Measurements from ENCODE around the genes PCDH10 and PABPC4L.

GRCh38 chr4:124686333-124686590 lies 26.3 kb downstream of the ANKRD50 start:
- PRO-cap = no peak
- RAMPAGE, long total RNA, 4 experiments = no peak in any of the 4 experiments

GRCh38 chr4:125676161-125676604 lies 361.4 kb downstream of the FAT4 start:
- PRO-cap = no peak
- RAMPAGE, long total RNA, 4 experiments = no peak in any of the 4 experiments

DNA sequence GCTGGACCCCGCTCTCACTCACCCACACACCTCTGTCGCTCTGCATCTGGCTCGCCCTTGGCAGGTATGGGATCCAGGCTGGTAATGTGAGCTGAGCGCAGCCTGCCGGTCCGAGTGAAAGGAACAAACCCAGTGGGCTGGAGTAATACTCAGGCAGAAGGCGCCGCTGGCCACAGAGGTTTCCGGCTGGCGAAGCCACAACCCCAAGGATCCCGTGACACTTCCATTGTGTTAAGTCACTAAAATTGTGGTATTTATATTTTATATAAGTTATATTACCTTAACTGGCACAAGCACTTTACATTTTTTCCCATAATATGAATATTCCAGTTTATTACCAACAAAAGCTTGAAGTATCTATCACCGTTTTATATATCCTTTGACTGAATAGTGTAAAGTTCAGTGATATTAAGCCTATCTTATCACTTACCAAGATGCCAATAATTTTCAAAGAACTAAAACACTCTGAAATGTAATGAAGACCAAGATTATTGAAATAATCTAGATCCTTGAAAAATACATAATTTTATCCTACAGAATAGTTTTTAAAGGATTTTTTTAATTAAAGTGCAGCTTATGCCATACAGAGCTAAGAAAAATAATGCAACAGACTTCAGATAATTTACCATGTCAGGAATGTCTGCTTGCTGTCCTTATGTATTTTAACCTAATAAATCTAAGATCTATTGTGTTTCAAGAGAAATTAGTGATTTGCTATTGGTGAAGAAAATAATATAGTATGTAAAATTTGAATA lies 675.9 kb upstream of the INTU start:
- PRO-cap = no peak
- RAMPAGE, long total RNA, 4 experiments = no peak in any of the 4 experiments

DNA sequence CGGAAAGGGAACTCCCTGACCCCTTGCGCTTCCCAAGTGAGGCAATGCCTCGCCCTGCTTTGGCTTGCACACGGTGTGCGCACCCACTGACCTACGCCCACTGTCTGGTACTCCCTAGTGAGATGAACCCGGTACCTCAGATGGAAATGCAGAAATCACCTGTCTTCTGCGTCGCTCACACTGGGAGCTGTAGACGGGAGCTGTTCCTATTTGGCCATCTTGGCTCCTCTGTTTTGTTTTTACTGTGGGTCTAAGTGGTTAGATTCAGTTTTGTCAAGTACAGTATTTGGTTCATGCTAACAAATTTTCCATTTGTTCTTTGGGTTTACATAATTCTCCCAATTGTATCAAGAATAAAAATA lies 23.2 kb downstream of the INTU start:
- PRO-cap = no peak
- RAMPAGE, long total RNA, 4 experiments = no peak in any of the 4 experiments

DNA sequence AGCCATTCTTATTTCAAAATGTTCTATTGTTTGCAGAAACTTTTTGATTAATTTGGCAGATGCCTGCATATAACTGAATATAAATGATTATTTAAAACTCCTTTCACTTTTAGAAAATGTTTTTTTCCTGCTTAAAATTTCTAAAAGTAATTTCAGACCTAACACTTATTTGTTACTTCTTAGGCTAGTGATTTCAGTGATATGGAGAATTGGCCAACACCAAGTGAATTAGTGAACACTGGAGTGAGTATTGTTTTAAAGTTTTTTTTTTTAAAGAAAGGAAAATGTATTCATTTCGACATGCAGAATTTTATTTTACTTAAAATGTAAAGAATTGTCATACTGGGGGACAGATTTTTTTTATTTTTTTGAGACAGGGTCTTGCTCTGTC lies 13.6 kb downstream of the LARP1B start:
- PRO-cap = no peak
- RAMPAGE, long total RNA, 4 experiments = no peak in any of the 4 experiments

GRCh38 chr4:128241456-128242075 lies 46.0 kb downstream of the PGRMC2 start:
- PRO-cap = no peak
- RAMPAGE, long total RNA, 4 experiments = no peak in any of the 4 experiments

DNA sequence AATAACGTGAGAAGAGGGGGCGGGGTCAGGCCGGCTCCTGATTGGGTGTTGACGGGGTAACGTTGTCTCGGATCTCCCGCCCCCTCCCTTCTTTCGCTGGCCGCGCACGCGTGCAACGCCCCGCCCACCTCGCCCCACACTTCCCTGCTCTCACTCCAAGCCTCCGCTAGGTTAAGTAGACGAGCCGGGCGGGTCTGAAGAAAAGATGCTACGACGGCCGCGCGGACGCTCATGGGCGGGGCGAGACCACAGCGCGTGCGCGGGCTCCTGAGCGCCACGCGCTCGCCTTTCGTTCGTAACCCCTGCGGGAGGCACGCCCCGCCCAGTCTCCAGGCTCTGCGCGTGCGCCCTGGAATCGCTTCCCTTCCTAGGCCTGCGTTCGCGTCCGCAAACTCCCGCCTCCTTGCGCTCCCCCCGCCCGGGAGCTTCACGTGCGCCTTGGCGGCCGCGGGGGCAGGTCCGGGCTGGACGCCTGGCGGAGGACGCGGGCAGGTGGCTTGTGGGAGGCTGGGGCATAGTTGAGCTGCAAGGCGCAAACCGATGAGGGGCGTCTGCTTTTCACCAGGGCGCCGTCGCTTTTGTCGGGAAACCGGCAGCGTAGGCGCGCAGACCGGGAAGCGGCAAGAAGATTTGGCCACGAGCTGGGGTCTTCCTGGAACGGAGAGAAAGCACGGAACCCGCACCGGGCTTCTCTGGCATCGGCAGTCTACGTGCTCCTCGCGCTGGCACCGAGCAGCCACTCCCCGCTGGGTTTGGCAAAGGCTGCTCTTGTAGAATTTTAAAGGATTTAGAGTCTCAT lies 466 bp upstream of the PGRMC2 start:
- PRO-cap = bidirectional peak, plus-strand start at position 201 of the sequence, minus-strand start outside the sequence; bidirectional peak, plus-strand start at position 456 of the sequence, minus-strand start at position 317 of the sequence; bidirectional peak, plus-strand start at position 739 of the sequence, minus-strand start at position 708 of the sequence
- RAMPAGE, long total RNA, 4 experiments = start-site peak on the plus strand in 2 of 4 experiments, centred at positions 448 to 498 of the sequence, 40 to 47 reads per replicate; start-site peak on the minus strand in 2 of 4 experiments, centred at positions 239 to 313 of the sequence, 9 to 16 reads per replicate

DNA sequence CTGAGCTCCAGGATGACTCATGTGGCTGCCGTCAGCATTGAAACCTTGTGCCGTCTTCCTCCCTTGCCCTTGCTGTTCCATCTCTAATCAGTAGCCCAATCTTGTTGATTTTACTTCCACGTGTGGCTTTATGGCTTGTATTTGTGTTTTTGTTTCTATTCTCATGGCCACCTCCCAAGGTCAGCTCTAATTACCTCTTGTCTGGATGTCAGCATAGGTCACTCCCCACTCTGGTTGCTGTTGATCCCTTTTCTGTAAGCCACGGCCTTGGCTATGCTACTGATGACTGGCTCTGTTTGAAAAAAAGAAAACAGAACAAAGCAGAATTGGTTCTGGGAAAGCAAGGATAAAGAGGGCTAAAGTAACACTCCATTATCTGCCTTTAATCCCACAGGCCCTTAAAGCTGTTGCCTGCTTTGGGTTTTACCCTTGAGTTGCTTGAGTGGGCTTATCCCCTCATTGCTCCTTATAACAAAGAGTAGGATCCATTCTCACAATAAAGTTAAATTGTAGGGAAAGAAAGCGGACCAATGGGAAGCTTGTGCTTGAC lies 173.8 kb upstream of the PGRMC2 start:
- PRO-cap = no peak
- RAMPAGE, long total RNA, 4 experiments = no peak in any of the 4 experiments

DNA sequence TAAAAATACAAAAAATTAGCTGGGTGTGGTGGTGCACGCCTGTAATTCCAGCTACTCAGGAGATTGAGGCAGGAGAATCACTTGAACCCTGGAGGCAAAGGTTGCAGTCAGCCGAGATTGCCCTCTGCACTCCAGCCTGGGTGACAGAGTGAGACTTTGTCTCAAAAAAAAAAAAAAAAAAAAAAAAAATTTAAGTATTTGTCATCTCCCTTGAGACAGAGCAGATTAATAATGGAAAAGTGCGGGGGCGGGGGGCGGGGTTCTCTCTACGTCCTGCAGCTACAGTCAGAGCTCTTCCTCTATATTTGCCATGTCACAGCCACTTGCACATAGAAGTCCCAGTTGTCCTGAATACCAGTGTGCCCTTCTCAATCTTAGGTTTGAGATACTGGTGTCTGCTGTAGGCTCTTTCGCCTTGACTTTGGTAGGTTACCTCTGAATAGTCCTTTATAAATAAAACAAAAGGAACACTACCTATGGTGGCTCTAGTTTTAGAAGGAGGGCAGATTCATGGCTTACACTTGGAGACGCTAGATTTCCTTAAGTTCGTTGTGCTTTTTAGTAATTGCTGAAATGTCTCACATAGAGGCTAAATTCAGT lies 237.8 kb upstream of the PGRMC2 start:
- PRO-cap = no peak
- RAMPAGE, long total RNA, 4 experiments = no peak in any of the 4 experiments

DNA sequence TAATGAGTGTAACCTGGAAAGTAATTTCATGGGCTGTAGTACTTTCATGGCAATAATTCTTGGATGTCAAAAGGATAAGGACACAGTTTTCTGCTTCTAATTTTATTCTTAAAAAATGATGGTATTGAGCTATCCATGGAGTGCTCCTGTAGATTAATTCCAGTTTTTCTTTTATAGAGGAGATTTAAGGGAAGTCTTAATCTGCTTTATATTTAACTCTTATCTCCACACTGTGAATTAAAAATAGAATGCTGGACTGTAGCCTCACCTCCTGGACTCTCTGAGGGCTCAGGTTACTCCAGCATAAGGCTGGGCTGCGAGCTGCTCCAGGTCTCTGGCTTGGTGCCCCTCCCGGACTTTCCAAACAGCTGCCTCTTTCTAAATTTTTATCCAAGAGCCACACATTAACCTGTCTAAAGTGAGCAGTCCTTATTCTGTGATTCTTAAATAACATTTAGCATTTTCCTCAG lies 218.8 kb upstream of the JADE1 start:
- PRO-cap = no peak
- RAMPAGE, long total RNA, 4 experiments = no peak in any of the 4 experiments

DNA sequence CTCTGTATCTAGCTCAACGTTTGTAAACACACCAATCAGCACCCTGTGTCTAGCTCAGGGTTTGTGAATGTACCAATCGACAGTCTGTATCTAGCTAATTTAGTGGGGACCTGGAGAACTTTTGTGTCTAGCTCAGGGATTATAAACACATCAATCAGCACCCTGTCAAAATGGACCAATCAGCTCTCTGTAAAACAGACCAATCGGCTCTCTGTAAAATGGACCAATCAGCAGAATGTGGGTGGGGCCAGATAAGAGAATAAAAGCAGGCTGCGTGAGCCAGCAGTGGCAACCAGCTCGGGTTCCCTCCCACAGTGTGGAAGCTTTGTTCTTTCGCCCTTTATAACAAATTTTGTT lies 136.4 kb upstream of the JADE1 start:
- PRO-cap = no peak
- RAMPAGE, long total RNA, 4 experiments = no peak in any of the 4 experiments

- PRO-cap = no peak
- RAMPAGE, long total RNA, 4 experiments = no peak in any of the 4 experiments
Measured at GRCh38 chr4:128737146-128737473, 72.4 kb upstream of the JADE1 start.

GRCh38 chr4:128811987-128812577 lies 2.6 kb downstream of the JADE1 start:
- PRO-cap = bidirectional peak, plus-strand start at chr4:128812367, minus-strand start at chr4:128811935
- RAMPAGE, long total RNA, 4 experiments = no peak in any of the 4 experiments

DNA sequence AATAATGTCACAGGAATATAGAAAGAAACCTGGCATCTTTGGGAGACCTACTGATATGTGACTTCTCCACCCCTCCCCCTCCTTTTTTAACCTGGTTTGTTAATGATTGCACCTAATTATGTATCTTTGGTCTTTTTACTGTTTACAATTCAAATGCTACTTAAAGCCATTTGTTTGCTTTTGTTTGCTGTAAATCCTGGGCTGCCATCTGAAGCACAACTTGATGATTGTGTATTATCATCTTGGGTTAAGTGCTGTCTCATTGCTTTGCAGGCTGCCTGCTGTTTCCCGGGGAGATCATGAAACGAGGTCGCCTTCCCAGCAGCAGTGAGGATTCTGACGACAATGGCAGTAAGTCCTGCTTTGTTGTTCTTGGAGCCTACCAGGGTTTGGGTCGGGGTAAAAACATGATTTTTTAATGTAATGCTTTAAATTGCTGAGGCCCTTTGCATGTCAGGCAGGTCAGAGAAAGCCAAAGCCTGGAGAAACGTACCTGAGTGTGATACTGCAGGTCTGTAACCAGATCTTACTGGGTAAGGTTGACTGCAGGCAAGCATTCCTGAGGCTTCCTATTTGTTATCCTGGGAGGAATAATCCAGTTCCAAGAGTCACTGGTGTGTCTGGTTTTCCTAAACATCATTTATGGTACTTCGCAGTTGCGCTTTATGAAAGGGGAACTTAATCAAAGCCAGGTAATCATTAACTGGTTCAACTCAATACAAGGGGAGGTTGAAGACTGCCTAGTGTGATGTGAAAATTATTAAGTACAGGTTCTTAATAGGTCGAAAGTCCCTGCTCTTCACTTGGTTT lies 22.2 kb downstream of the JADE1 start:
- PRO-cap = no peak
- RAMPAGE, long total RNA, 4 experiments = no peak in any of the 4 experiments

DNA sequence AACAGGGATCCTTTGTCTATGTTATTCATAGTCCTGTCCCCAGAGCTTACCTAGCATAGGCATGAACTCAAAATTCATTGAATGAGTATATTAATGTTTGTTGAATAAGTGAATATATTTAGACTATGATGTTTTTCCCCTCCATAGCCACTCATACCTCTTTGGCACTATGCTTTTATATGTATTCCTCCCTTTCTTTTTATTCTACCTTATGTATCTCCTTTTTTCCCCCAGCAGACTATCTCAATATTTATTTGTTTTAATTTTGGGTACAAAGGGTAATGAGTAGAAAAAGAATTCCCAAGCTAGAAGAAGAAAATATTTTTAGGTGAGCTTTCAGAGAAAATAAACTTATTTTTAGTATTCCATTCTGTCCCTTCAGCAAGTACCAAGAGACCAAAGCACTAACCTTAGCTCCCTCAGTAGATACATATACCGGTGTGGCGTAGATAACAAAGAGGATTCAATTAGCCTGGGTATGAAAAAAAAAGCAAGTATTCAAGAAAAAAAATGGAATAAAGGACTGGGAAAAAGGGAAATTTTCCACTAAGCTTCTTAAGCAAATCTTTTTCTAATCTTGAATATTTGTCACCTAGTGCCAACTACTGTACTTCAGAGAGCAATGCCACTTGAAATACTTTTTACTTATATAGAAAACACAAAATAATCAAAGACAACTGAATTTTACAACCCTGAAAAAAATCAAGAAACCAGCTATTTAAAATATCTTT lies 17.0 kb downstream of the SCLT1 start:
- PRO-cap = no peak
- RAMPAGE, long total RNA, 4 experiments = start-site peak on the minus strand in 1 of 4 experiments, centred at position 447 of the sequence, 10 reads per replicate

DNA sequence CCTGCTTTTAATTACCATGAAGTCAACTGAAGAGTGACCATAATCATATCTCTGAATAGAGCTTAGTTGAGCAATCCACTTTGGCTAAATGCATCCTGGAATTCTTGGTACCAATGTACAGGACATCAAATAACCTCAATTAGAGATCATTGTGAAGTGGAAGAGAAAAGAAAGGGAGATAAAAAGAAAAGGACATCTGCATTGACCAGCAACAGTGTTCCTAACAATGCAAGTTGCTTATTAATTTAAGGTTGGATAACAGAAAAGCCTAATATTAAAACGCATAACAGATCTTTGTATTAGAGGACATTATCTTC lies 1552.2 kb upstream of the PCDH10 start:
- PRO-cap = no peak
- RAMPAGE, long total RNA, 4 experiments = no peak in any of the 4 experiments

DNA sequence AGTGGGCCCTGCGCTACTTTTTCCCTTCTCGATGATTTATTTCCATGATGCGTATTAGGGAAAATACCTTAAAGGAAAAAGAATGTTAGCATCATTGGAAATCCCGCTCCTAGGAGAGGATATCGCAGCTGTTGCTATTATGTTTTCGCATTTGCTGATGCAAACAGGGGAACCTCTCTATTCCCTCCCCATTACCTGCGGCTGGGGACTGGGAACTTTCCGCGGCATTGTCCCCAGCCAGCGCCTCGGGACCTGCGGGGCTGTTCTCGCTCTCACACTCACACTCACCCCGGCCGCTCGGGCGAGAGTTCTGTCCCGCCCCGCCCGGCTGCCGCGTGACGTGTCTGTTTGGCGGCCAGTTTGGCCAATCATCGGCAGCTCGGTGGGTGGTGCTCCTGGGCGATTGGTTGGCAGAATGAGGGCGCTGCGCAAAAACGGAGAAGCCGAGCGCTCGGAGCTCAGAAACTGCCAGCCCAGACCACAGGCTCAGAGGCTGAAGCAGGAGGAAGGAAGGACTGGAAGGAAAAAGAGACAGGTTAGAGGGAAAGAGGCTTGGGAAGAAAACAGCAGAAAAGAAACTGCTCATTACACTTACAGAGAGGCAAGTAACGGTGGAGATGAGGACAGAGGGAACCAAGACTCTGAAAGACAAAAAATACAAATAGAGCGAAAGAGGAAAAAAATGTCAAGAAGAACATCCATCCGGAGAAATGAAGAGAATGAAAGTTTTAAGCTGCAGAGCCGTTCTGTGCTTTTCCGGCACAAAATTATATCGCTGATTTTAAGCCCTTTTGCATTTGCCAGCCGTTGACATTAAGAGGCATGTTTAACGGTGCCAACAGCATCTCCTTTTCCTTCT lies at the start of gene PCDH10:
TSS of gene PCDH10 (plus strand) at position 461 of the 859 bp plus-strand sequence.
- PRO-cap = bidirectional peak, plus-strand start at position 461 of the sequence, minus-strand start at position 254 of the sequence
- RAMPAGE, long total RNA, 4 experiments = no peak in any of the 4 experiments

- PRO-cap = no peak
- RAMPAGE, long total RNA, 4 experiments = no peak in any of the 4 experiments
Measured at GRCh38 chr4:133151295-133151855, 2.3 kb downstream of the PCDH10 start.

GRCh38 chr4:134201240-134202357 lies at the start of gene PABPC4L:
TSS of gene PABPC4L (minus strand) at chr4:134201789.
- PRO-cap = unidirectional peak, minus-strand start at chr4:134201789
- RAMPAGE, long total RNA, 4 experiments = no peak in any of the 4 experiments

DNA sequence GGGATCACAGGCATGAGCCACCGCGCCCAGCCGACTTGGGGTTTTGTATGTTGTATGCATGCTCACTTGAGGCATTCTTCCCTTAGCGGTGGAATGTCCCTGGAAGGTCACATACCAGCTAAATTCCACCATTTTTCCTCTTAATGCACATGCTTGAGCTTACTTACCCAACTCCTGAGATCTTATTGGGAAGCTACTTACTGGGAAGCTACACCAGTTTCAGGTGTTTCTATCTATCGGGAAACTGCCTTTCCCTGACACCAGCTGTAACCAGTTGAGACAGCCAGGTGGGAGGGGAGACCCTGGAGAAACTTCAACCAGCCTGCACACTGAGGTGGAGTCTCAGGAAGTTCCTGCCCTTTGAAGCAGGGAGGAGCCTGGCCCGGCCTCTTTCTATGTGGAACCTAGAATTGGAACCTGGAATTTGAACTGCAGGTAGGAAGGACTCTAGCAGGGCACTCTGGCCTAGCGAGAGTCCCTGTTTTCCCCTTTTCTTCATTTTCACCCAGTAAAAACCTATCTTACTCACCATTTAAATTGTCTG lies 425.7 kb upstream of the PABPC4L start:
- PRO-cap = no peak
- RAMPAGE, long total RNA, 4 experiments = no peak in any of the 4 experiments